SEM (cell line): ENCODE results near the genes MYL6 and NACA.

DNA sequence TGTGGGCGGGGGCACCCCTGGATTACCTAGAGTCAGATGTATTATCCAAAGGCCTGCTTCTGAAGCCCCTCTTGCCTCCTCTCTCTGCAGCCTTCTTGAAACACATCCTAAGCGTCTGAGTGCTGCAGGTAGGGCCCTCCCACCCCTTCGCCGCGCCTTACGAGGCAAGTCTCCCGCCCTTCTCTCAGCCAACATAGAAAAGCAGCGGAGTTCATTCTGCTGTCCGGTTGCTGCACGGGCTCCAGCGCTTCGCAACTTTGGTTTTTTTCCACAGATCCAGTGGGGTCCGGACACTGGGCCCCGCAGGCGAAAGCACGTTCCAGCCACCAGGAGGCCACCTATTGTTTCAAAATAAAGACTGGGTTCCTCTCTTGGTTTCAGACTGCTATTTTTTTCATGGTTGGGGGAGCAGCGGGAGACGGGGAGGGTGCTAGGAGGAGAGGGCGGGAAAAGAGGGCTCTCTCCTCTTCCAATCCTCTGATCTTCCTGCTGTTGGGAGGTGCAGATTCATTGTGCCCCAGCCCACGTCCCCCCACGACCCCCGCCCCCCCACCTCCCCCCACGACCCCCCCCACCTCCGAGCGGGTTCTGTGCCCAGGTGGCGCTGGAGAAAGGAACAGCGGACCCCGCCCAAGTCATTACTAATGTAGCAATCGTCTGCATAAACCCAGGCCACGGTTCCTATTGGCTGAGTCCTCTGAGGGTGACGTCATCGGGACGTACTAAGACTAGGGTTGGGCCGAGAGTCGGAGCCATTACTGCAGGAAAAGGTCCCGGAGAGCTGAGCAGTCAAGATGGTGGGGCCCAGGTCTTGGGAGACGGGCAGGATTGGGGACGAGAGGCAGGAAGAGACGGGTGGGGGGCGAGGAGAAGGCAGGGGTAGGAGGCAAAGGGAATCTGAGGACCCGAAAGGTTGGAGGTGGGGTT is at the start of gene MYL6:
Gene MYL6, plus strand, starts transcription at position 752 of the 927 bp plus-strand sequence.
- PRO-cap, result bidirectional peak, plus-strand start at position 214 of the sequence, minus-strand start at position 45 of the sequence; bidirectional peak, plus-strand start at position 417 of the sequence, minus-strand start at position 353 of the sequence; bidirectional peak, plus-strand start at position 752 of the sequence, minus-strand start at position 655 of the sequence

- PRO-cap, result no peak
Observed at GRCh38 chr12:56189034-56189165, 383 bp downstream of the SMARCC2 start.

DNA sequence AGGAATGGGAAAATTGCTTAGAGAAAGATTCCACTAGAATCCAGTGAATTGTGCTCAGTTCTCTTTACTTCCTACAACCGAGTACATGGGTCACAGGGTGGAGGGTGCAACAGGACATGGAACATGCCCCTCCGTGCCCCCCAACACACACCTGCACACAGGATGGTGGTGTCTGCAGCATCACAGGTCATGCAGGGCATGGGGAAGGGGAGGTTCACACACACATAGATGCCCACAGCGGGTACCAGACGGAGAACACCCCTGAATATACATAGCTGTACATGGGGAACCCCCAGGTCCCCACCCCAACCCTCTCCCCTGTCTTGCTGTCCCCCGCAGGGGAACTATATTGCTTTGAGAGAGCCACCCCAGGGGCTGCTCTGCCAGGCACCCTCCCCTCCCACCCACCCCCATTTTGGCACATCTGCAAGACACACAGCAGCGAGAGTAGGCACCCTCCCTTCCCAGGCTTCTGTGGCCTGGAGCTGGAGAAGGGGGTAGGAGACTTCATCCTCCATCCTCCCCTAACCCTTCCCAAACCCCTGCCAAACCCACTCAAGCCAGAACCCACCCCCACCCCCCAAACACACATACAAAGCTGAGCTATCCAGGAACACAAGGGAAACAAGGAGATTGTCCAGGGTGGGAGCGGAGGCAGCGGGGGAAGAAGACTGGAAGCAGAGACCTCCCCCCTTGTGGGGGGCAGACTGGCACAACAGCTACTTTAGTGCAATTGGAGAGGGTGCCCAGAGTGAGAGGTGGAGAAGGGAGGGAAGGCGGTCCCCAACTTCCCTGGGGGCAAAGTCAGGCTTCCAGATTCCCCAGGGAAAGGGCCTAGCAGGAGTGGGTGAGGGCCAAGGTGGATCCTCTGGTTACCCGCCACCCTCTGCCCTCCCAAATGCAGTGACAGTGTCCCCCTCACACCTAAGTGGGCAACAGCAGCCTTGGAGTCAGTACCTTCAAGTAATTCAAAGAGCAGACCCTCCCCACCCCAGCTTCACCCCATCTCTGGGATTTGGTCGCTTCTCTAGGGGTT is 8.6 kb downstream of the SLC39A5 start:
- PRO-cap, result no peak

DNA sequence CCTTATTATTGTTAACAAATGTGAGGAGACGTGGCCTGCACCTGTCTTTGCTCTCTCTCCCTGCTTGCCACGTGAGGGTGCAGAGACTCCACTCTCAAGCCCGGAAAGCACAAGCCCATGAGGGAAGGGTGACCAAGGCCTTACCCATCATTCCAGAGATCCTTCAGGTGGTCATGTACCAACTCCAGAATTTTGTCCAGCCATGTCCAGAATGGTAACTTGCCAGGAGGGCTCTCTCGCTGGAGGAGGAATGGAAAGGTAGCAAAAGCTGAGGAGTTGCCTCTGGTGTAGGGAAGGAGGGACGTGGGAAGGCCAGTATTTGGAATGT is 9.7 kb downstream of the IL23A start:
- PRO-cap, result no peak

DNA sequence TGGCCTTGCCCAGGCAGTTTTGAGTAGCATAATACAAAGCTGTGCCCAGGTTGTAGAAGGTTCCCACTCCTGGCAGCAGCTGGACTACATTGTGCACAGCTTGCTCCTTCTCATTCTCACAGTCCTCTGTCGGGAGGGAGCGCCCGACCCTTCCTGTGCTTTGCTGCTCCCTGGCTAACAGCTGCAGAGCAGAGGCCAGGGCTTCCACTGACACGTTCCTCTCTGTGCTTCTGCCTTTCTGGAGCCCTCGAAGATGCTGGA is 1.2 kb downstream of the APOF start:
- PRO-cap, result no peak

DNA sequence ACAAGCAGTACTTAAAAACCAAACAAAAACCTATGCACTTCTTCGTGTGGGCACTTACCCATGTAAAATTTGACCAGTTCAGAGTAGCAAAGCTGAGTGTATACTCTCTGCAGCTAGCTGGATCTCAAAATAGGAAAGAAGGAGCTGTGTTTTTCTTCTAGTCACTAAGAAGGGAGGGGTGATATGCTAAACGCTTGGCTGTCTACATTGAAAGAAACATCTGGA is 20.0 kb downstream of the RBMS2 start:
- PRO-cap, result no peak

DNA sequence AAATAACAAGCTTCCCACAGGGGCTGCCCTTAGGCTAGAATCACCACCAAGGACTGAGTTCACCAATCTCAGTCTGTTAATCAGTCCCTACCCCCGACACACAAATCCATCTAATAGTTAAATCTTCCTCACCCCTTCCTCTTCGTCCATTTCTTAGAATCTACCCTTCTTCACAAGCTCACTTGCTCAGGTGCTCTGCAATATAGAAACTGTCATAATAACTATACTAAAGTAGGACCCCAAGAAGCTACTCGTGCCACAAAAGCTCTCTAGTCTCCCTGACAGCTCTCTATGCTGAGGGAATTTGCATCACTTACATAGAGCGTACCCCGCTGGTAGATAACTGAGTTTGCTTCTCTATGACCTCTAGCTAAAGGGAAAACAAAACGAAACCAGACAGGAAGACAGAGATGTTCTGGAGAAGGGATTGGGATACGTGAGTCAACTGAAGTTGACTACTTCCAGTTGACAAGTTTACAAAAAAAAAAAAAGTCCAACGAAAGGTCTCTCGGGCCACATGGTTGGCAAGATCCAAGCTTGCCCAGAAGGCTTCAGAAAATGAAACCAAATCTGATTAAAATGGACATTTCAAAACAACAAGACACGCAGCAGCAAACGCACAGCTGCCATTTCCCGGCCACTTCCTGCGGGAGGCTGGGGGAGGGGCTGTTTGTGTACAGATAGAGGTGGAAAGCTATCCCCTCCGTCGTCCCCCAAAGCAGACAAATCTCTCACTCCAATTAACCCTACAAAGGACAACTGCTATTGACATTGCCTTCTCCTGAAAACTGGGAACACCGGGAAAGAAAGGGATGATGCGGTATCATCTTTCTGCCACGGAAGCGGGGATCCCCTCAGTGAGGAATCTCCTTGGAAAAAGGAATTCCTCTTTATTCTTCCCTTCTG is 1.3 kb downstream of the BAZ2A start:
- PRO-cap, result no peak

- PRO-cap, result no peak
Observed at GRCh38 chr12:56676940-56677632, 11.0 kb downstream of the PTGES3 start.

DNA sequence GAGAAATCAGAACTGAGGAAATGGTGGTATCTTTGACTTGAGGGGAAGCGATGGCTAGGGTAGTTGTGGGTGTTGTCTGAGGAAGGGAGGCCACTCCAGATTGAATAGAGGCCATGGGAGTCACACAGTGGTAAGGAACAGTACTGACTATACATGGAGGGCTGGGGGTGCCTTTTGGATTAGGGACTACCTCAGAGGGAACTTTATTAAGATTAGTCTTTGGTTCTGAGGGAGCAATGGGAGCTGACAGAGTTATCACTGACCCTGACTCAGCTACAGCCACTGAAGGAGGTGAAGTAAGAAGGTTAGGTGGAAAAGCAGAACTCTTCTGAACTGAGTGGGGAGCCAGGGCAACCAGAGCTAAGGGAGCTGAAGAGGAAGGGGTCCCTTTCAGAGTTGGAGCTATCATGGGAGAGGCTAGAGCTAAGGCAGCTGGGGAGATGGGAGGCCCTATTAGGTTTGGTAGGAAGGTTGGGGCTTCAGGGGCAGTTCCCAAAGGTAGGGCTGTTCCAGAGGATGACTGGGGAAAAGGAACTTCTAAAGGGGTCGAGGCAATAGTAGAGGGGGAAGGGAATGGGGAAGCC is 4.2 kb downstream of the NACA start:
- PRO-cap, result no peak

- PRO-cap, result bidirectional peak, plus-strand start at chr12:56725116, minus-strand start at chr12:56725031; bidirectional peak, plus-strand start at chr12:56725635, minus-strand start at chr12:56725335
Observed at GRCh38 chr12:56724911-56725758, at the start of gene NACA. NACA (minus strand) TSS chr12:56725299.

DNA sequence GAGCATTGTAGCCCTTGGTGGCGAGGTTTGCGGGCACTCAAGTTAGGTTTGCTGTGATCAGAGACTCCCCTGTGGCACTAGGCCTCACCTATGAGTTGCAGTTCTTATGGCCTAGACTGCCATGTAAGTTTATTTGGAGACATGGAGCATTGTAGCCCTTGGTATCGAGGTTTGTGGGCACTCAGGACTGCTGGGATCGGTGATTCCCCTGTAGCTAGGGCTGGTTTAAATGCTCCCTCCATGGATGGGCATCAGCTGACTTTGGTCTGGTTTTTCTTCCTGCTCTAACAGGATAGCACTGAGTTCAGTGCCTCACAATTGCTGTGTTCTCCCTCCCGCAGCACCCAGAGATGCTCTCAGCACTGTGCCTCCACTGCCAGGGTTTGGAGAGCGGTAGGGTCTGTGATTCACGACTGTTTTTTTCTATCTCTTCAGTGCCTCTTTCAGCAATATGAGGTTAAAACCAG is 8.1 kb downstream of the RDH16 start:
- PRO-cap, result no peak

DNA sequence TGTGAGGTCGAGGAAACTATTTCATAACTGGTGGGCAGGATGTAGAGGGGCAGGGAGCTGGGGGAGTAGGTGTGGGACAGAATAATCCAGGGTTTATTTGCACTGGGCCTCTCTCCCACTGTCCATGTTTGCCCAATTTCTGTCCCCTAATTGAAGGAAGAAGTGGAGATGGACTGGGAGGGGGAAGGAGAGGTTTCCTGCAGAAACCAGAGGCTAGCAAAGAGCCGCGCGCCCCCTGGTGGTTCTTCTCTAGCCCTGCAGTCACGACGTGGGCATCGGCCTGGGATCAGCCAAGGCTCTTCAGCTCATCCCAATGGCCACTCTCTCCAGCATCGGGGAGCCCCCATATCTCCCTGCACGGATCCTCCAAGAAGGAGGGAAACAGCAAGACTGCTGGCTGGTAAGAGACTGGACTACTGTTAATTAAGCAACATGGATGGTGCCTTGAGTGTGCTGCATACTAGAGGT is 6.8 kb upstream of the GPR182 start:
- PRO-cap, result no peak

GRCh38 chr12:57029032-57029476 is 12.7 kb upstream of the TAC3 start:
- PRO-cap, result no peak

- PRO-cap, result no peak
Observed at GRCh38 chr12:57050840-57051628, 1.1 kb upstream of the MYO1A start.

DNA sequence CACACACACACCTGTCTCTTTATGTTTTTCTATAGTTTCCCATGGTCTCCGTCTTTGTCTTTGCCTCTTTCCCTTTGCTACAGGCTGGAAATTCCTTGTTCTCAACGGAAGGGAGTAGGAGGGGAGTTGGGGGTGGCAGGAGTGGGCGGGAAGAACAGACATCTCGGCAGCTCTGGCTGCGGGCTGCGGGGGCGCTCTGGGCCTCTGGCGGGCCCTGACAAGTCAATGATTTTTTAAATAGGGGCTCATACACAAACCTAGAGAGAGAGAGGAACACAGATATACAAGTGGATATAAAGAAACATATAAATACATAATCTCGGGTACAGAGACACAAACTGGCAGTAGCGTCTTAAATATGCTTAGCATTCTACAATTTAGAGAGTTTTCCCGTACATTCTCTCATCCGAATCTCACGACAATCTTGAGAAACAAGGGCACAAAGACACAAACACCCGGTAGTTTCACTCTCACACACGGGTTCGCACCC is 2.3 kb upstream of the NAB2 start:
- PRO-cap, result bidirectional peak, plus-strand start at position 248 of the sequence, minus-strand start at position 149 of the sequence

GRCh38 chr12:57104709-57105093 is 6.5 kb downstream of the STAT6 start:
- PRO-cap, result no peak

GRCh38 chr12:57105130-57105398 is 6.1 kb downstream of the STAT6 start:
- PRO-cap, result no peak

- PRO-cap, result no peak
Observed at GRCh38 chr12:57118829-57119469, 7.8 kb upstream of the STAT6 start.

- PRO-cap, result no peak
Observed at GRCh38 chr12:57126971-57128192, 901 bp upstream of the LRP1 start.

GRCh38 chr12:57158134-57159018 is 30.1 kb downstream of the LRP1 start:
- PRO-cap, result no peak